Temporal lobe (tissue), 2 donors: ENCODE measurements around a stretch of chr2.

DNA sequence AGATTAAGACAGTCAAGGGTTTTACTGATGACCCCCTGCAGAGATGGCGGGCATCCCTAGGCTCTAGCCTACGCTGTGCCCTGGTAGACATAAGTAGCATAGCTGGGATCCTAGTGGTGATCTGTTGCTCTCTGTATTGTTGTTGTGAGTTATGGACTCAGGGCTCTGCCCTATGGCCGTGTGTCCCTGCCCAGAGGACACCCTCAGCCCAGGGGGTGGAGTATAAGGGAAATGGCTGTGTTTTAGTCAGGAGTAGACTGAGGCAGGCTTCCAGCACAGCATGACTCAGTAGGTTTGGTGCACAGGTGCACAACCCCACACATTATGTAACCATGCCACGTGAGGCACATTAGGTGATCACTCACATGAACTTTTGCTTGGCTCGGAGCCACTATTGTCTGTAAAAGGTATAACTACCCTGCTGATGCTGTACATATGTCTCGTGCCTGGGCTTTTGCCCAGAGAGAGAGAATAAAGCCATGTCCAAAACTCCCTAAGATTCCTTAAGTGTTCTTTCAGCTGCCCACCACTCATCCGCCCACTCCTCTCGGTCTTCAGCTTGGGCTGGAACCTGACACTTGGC lies 59.8 kb upstream of the PEX13 start:
- RAMPAGE, long total RNA = no peak

DNA sequence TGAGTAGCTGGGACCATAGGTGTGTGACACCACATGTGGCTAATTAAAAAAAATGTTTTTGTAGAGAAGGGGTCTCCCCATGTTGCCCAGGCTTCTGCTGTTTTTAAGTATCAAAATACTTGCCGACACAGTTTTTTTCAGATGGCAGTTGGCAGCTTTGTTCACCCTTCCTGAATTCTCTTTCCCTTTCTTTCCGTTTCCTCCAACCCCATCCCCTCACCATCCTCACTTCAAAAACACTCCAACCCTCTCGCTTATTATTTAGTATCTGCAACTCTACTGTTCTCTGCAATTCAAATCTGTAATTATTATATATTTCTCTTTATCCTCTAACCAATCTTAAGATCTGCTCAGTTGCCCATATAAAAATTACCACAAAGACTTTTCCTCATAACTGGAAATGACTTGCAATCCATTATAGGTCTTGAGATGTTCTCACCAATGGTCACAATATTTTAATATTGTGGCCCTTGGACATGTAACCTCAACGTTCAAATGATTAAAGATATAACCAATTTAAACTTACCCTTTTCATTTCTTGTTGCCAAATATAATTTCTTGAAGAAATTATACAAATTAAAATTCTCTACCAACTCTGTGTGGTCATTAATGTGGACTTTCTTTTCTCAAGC lies 38.3 kb downstream of the C2orf74 start:
- RAMPAGE, long total RNA = no peak

GRCh38 chr2:61256982-61257490 lies 95.0 kb downstream of the C2orf74 start:
- RAMPAGE, long total RNA = no peak

DNA sequence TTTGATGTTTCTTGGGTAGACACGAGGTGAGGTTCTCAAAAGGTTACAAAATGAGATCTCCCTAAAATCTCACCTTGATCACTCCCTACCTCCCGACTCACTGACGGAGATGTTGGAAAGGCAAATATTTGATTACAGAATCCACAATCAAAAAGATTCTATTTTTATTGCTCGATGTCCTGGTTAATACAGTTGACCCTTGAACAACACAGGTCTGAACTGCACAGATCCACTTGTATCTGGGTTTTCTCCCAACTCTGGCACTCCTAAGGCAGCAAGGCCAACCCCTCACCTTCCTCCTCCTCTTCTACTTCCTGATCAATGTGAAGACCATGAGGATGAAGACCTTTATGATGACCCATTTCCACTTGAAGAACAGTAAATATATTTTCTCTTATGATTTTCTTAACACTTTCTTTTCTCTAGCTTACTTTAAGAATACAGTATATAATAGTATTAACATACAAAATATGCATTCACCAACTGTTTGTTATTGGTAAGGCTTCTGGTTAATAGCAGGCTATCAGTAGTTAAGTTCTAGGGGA lies 125.3 kb downstream of the C2orf74 start:
- RAMPAGE, long total RNA = no peak

DNA sequence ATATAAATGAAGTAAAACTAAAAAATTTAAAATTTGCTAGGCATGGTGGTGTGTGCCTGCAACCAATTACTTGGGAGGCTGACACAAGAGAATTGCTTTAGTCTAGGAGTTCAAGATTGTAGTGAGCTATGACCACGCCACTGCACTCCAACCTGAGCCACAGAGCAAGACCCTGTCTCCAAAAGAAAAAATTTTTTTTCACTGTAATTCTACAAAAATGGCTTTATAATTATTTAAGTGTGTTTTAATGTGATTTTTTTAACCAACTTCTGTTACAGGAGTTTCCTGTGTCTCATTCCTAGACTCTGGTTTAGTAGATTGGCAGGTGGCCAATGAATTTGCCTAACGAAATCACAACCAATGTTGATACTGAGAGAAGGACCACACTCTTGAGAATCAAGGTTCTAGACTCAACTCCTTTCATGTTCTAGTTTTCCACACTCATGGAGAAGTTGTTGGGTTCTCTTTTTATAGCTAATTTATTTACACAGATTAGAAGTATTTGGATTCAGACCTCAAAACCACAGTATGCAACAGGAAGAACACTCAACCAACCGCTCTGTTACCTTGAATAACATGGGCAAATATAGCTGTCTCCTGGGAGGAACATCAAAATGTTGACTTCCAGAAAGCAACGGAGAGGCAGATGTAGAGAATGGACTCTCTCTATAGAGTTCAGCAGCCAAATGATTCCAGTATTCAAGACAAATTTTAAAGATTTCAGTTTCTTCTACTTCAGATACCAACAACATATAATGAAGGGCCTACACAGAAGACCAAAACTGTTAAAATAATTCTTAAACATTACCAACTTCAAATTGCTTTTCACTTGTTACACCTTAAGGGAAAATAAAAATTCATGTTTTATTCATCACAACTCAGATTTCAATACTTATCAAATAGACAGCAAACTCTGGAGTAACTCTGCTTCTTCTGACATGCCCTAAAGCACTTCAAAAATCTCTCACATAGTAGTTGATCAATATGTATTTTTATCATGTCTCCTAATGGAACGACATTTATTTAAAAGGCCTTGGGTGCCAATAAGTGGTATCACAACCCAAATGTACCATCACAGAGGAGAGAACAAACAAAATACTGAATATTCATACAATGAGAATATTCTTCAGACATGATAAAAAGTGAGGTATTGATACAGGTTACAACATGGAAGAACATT lies 22.8 kb upstream of the USP34 start:
- RAMPAGE, long total RNA = no peak

DNA sequence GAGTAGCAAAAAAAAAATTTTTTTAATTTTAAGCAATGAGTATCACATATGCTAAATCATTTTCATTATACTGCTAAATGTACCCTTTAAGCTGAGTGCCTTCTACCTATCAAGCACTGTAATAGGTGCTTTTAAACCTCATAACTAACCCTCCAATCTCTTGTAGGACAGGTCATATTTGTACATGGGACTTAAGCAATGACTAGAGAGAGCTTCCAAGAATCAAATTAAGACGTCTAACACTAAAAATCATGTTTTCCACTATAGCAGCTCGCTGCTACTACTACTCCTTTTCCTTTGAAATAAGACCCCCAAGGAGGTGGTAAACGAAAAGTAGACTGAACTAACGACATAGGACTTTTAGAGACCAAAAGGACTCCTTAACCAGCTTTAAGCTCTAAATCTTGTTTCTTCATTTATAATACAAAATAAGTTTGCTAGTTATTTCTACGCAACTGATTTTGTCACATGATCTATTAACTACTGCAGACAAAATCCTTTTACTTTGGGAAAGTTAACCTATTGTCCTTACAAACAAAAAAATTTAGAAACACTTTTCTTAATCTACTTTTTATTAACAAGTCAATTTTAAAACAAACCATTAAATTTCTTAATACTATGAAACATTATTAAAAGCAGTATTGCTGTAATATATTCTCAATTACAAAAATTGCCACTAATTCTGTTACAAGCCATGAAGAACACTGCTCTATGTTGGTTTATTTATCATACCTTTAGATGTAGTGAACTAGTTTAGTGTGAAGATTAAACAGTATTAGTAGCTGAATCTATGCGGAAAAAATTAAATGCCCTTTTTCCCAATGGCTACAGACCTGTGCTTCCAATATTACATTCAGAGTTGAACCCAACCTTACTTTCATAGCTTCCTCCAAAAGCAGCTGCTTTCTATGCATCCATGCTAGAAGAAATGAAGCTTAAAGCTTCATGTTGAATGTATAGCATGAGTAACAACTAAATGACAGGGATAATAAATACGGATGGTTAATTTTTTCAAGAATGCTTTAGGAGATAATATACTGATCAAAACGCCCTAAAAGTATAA lies 7.0 kb downstream of the XPO1 start:
- RAMPAGE, long total RNA = no peak

DNA sequence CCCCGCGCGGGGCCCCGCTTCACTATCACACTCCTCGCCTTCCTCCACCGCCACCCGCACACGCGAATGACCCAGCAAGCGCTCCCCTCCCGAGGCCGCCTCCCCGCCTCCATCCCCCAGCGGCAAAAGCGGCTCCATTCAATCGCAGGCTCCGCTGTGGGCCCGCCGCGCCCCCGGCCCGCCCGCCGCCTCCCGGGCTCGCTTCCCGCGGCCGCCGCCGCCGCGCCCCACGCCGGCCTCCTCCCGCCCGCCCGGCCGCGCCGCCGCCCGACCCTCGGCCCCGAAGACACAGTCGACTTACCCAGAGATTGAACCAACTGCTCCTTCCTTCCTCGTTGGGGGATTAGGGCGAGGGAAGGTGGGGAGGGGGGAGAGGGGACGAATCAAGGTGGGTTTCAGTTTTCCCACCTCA lies 889 bp downstream of the XPO1 start:
- RAMPAGE, long total RNA = no peak

GRCh38 chr2:61670531-61670848 lies 132.3 kb upstream of the XPO1 start:
- RAMPAGE, long total RNA = no peak

GRCh38 chr2:61714166-61714675 lies 139.6 kb downstream of the FAM161A start:
- RAMPAGE, long total RNA = no peak

DNA sequence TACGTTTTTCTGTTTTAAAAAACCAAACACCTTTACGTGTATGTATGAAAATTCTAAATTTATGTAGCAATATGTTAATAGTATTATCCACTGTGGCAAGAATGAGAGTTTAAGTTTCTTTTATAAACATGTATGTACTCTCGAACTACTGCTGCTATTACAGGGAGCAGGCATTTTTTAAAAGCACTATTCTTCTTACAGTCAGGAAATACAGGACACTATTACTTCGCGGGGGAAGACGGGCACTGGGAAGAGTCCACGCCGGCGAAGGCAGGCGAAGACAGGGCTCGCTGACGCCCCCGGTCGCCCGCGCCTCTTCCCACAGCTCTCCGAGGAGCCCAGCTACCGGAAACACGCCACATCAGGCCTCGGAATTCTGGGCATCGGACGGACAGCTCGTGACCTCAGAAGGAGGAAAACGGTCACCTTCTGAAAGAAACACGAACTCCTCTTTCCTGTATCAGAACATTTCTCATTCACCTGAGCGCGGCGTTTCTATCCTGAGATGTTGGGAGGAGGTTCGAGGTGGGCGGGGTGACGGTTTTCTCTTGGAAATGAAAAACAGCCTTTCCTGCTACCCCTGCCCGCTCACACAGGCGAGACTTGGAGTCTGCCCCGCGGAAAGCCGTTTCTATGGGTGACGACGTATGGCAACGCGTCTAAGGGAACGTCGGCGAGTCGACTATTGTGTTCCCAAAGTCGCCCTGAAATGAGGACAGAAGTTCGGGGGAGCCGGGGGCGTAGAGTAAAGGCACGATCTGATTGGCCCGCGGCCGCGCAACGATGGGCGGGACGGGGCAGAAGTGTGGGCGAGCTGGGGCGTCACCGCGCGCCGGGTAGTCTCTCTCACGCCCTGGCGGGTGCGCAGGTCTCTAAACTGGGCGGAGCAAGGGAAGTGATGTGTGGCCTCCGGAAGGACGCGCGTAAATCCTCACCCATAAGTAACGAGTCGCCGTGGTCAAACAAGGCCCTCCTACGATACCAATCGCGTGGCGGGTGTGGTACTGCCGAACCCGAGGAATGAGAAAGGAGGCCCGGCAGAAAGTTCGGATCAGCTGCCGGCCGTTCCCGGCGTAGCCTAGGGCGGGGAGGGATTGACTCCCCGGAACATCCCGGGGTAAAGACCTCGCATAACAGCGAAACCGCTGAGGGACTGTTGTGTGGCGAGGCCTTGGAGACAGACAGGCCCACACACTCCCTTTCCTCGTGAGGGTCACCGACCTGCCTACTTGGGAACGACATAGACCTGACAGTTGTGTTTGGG lies 89.9 kb downstream of the FAM161A start:
- RAMPAGE, long total RNA = no peak

- RAMPAGE, long total RNA = no peak
These were observed 8.7 kb upstream of the B3GNT2 start for GRCh38 chr2:62187156-62187587.

- RAMPAGE, long total RNA = no peak
These were observed 6.1 kb upstream of the B3GNT2 start for GRCh38 chr2:62189800-62190227.

GRCh38 chr2:62466929-62467552 lies 39.0 kb downstream of the TMEM17 start:
- RAMPAGE, long total RNA = no peak

GRCh38 chr2:62485608-62486369 lies 20.2 kb downstream of the TMEM17 start:
- RAMPAGE, long total RNA = no peak

GRCh38 chr2:62491882-62492372 lies 14.1 kb downstream of the TMEM17 start:
- RAMPAGE, long total RNA = no peak

DNA sequence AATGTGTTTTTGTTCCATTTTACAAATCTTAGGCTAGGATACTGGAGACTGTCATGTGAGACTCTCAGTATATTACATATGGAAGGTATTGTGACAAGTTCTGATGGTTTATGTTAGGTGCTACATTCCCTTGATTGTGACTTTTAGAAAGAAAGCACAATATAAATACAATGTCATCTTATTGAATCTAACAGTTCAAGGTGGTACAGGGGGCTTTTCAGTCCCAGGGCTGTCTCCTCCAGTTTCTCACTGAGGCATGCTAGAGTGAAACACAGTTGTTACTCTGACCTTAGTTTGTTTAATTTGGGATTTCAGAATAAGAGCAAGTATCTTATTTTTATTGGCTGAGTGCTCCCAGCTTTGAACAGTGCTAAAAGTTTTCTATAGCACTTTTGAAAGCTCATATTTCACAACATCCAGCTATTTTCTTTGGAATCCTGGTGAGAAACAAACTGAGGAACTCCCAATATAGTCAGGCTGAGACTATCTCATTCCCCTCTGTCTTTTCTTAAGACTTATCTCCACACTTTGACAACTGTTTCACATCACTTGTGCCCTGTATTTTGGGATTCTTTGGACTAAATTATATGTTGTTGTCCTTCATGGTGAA lies 41.2 kb upstream of the EHBP1 start:
- RAMPAGE, long total RNA = no peak

- RAMPAGE, long total RNA = no peak
These were observed 509 bp downstream of the EHBP1 start for GRCh38 chr2:62706078-62706365.

DNA sequence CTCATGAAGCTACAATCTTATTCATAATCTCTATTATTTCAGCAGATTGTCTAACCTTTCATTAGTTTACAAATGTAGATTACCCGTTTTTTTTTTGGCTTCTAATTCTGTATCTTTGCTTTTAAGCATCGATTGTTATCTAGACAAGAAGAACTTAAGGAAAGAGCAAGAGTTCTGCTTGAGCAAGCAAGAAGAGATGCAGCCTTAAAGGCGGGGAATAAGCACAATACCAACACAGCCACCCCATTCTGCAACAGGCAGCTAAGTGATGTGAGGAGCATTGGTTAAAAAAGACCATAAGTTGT lies 95.3 kb upstream of the OTX1 start:
- RAMPAGE, long total RNA = no peak

GRCh38 chr2:63468427-63469076 lies 119.7 kb downstream of the WDPCP start:
- RAMPAGE, long total RNA = no peak

- RAMPAGE, long total RNA = no peak
These were observed 103.7 kb downstream of the WDPCP start for GRCh38 chr2:63484367-63485256.